Tongue (tissue), 2 donors: Measurements from ENCODE around the genes EREG, FAM47E and CCNI.

- RAMPAGE, long total RNA = no peak
Measured at GRCh38 chr4:74364577-74365639, at the start of gene EREG. Gene EREG (plus strand): TSS chr4:74365145.

DNA sequence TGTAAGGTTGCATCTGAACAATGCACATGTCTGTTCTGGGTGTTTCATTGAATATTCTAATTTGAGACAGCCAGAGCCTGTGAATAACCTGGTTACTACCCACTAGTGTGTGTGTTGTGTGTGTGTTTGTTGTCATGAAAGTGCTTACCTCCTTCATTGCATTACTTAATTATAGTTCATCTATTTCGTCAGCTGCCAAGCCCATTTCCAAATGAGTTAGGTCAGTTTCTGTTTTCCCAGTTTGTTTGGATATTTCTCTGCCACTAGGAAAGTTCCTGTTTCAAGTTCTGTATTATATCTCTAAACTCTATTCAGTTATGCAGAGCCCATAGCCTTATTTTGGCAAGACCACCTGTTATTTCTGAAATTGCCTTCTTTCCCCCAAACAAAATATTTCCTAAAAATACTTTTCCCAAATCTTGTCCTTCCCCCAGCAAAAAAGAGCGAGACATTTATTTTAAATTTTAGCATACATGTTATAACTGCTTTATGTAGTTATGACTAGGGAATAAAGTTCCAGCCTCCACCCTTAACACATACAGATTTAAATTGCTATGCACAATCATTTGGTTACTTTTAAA is 1.8 kb downstream of the EREG start:
- RAMPAGE, long total RNA = no peak

- RAMPAGE, long total RNA = no peak
Measured at GRCh38 chr4:74394673-74395074, 29.7 kb downstream of the EREG start.

GRCh38 chr4:75686255-75686690 is 13.1 kb upstream of the G3BP2 start:
- RAMPAGE, long total RNA = no peak

GRCh38 chr4:75707946-75708502 is 16.4 kb upstream of the USO1 start:
- RAMPAGE, long total RNA = no peak

DNA sequence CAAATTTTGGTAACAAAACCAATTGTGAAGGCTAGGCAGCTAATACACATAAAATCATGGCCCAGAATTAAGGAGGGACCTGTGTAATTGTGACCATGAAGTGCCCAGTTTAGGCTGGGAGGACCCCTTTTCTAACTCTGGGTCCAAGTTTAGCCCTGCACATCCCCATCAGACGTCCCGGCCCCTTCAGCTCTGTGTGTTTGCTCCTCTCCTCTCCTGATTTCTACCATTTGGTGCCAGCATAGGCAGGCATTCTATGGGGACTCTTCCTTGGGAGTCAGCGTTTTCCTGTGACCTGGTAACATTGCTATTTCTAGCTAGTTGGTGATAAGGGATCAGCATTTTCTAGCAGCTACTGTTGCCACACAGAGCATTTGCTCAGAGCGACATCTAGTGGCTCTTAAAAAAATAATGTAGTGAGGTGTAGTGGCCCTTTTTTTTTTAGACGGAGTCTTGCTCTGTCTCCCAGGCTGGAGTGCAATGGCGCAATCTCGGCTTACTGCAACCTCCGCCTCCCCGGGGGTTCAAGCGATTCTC is 54.1 kb downstream of the PPEF2 start:
- RAMPAGE, long total RNA = no peak

DNA sequence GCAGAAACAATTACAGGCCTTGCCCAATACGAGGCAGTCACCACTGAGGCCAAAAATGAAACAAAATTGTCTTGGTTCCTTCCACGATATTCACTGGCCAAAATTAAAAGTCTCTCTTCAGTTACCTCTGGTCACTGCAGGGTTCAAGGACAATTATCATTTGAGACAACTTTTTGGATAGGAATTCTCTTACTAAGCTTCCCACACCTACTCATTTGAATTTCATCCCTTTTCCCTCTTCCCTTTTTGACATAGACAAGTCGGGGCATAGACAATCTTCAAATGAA is 3.0 kb downstream of the SCARB2 start:
- RAMPAGE, long total RNA = no peak

DNA sequence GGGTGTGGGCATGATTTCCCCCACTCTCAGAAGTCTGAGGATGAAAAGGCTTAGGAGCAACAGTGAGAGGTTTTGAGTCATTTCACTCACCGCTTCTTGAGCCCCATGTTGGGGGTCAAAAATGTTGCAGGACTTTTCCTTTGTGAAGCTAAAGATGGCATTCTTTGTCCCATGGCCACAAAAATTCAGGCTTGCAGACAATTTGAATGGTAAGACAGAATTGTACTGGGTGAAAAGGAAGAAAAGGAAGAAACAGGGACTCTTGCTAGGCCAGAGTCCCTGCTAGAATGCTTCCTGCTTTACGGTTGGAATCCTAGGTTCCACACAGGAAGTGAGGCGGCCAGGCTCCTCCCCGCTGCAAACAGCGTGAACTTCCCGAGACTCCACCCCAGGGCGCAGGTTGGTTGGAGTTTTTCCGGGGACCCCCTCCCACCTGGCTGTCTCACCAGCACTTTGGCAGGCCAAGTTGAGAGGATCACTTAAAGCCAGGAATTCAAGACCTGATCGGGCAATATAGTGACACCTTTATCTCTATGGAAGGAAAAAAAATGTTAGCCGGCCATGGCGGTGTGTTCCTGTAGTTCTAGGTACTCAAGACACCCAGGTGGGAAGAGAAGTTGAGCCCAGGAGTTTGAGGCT is 17.2 kb upstream of the FAM47E start:
- RAMPAGE, long total RNA = no peak

DNA sequence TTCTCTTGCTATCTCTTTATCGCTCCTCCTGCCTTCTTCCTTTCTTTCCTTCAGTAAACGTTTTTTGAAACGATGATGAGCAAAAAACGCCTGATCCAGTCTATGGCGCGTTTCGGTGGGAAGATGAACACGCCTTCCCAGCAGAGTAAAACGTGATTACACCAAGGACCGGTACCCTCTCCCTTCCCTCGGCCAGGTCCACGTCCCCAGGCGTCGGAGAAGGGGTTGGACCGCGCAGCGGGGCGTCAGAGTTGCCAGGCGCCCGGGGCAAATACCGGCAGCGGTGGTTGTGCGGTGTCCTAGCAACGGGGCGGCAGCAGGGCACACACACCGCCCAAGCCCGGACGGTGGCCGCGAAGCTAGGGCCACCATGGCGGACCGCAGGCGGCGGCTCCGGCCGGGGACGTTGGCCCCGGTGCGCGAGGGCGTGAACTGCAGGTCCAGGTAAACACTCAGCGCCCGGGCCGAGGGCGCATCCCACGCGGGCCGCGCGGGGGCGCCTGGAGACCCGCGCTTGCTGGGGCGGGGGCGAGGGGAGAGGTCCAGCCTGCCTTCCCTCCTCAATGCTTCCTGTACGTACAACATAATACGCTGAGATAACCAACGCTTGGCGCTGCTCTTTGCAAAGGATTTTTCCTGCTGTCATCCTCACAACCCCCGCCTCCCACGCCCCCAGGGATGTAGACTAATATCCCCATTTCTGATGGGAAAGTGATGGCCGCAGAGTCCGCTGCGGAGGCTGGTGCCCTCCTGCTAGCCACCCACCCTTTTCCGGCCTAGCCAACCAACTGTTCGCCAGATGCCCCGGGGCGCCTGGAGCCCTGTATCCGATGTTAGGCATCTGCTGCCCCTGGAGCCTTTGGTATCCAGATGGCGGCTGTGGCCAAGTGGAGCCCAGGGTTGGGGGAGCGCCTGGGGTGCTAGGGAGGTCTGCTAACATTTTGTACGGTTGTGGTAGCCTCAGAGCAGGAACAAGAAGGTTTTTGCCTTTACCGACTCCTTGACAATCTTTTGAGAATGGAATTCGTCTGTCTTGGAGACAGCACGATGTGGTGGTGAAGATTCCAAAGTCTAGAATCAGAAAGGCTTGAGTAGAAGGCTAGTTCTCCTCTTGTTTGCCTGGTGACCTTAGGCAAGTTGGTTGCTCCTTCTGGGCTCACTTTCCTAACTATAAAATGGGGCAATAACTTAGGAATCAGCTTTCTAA is at the start of gene FAM47E:
Gene FAM47E (plus strand): TSS at position 345 of the 1,207 bp plus-strand sequence.
- RAMPAGE, long total RNA = start-site peak on the plus strand centred at position 368 of the sequence, 110 bp wide, 83 and 15 reads in 2 replicates

GRCh38 chr4:76307002-76307109 is 323 bp downstream of the STBD1 start:
- RAMPAGE, long total RNA = no peak

DNA sequence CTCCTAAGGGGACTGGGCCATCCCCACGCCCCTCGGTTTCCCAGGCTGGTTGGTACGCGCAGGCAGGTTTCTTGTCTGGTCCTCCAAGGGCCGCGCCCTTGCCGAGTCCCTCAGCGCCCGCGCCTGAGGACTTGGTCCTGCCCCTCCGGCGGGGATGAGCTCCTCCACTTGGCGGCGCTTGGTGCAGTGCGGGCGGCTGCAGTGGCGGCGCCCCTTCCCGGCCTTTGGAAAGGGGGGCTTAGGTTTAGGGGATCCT is 505 bp downstream of the STBD1 start:
- RAMPAGE, long total RNA = no peak

DNA sequence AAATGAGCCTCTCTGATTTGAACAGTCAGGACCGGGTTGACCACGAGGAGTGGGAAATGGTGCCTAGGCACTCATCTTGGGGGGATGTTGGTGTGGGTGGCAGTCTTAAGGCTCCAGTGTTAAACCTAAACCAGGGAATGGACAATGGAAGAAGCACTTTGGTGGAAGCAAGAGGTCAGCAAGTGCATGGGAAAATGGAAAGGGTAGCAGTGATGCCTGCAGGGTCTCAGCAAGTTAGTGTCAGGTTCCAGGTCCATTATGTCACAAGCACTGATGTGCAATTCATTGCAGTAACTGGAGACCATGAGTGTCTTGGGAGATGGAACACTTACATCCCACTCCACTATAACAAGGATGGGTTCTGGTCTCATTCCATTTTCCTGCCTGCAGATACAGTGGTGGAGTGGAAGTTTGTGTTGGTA is 3.0 kb downstream of the STBD1 start:
- RAMPAGE, long total RNA = no peak

GRCh38 chr4:76494895-76495637 is 60.0 kb downstream of the SHROOM3 start:
- RAMPAGE, long total RNA = no peak

- RAMPAGE, long total RNA = no peak
Measured at GRCh38 chr4:76690810-76691613, 206.9 kb downstream of the SOWAHB start.

DNA sequence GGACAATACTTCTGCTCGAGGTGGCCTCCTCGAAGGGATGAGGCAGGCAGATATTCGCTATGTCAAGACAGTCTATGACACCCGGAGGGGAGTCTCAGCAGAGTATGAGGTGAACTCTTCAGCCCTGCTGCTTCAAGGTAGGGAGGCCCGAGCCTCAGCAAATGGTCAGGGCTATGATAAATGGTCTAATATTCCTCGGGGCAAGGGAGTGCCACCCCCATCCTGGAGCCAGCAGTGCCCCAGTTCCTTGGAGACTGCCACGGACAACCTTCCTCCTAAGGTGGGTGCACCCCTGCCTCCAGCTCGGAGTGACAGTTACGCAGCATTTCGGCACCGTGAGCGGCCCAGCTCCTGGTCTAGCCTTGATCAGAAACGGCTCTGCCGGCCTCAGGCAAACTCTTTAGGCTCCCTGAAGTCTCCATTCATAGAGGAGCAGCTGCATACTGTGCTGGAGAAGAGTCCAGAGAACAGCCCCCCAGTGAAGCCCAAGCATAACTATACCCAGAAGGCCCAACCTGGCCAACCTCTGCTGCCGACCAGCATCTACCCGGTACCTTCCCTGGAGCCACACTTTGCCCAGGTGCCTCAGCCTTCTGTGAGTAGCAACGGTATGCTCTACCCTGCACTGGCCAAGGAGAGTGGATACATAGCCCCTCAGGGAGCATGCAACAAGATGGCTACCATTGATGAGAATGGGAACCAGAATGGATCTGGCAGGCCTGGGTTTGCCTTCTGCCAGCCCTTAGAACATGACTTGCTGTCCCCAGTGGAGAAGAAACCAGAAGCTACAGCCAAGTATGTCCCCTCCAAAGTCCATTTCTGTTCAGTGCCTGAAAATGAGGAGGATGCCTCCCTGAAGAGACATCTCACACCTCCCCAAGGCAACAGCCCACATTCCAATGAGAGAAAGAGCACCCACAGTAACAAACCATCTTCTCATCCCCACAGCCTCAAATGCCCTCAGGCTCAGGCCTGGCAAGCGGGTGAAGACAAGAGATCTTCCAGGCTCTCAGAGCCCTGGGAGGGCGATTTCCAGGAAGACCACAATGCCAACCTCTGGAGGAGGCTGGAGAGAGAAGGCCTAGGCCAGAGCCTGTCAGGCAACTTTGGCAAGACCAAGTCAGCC is 158.6 kb downstream of the SOWAHB start:
- RAMPAGE, long total RNA = no peak

- RAMPAGE, long total RNA = no peak
Measured at GRCh38 chr4:76974333-76974532, 24.7 kb downstream of the SEPTIN11 start.

DNA sequence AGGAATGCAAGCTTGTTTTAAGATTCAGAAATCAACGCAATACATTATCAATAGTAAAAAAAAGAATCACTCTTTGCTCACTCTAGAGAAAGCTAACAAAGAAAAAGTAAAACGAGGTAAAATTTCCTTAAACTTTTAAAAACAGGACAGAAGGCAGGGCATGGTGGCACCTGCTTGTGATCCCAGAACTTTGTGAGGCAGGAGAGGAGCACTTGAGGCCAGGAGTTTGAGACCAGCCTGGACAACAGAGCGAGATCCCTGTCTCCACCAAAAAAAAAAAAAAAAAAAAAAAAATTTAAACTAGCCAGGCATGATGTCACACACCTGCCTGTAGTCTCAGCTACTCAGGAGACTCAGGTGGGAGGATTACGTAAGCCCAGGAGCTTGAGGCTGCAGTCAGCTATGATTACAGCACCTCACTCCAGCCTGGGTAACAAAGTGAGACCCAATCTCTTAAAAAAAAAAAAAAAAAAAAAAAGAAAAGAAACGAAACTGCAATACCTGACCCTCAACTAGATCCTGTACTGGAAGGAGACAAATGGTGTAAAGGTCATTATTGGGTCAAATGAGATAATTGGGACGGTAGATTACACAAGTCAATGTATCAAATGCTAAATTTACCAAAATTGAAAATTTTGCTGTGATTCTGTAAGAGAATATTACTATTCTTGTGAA is 3.5 kb downstream of the CCNI start:
- RAMPAGE, long total RNA = no peak

GRCh38 chr4:77074329-77074648 is 1.5 kb downstream of the CCNI start:
- RAMPAGE, long total RNA = no peak

- RAMPAGE, long total RNA = start-site peak on the minus strand at chr4:77075969-77076007, 21 and 390 reads in 2 replicates
Measured at GRCh38 chr4:77075869-77076554, at the start of gene CCNI. Gene CCNI (minus strand): TSS chr4:77075989.

DNA sequence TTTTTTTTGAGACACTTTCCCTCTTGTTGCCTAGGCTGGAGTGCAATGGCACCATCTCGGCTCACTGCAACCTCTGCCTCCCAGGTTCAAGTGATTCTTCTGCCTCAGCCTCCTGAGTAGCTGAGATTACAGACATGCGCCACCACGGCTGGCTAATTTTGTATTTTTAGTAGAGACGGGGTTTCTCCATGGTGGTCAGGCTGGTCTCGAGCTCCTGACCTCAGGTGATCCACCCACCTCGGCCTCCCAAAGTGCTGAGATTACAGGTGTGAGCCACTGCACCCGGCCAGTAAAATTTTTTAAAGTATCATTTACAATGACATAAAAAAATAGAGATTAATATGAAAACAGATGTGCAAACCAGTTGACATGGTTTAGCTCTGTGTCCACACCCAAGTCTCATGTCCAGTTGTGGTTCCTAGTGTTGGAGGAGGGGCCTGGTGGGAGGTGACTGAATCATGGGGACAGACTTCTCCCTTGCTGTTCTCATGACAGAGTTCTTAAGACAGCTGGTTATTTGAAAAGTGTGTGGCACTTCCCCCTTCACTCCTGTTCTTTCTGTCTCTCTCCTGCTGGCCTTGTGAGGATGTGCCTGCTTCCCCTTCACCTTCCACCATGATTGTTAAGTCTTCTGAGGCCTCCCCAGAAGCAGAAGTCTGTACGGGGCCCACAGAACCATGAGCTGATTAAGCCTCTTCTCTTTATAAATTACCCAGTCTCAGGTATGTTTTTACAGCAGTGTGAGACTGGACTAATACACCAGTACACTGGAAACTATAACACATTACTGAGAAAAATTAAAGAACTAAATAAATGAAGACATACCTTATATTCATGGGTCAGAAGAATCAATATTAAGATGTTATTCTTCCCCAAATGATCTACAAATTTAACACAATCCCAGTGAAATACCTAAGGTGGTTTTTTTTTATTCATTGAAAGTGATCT is 23.9 kb downstream of the CNOT6L start:
- RAMPAGE, long total RNA = no peak